ENCODE measurements around the gene L3MBTL1.

DNA sequence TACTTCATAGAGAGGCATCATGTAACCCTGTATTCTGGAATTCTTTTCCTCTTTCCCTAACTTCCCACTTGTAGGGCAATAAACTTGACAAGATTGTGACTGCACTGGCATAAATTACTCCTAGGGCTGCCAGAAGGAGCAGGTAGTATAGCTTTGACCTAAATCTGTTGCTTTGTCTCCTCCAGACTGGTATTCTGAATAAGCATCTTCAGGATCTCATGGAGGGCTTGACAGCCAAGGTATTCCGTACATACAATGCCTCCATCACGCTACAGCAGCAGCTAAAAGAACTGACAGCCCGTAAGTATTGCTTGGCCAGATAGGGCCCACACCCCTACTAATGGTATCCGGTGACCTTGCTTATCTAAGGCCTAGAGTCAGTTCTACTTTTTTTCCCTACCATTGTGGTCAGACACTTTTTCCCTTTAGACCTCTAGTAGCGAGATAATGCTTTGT lies 21.2 kb upstream of the PLCG1 start:
- RRBS, 2 experiments, result no CpG with 5 or more reads among the region's 5 CpGs

GRCh38 chr20:41123156-41123787 lies 14.1 kb upstream of the PLCG1 start:
- RRBS, 2 experiments, result no CpG with 5 or more reads among the region's 7 CpGs

DNA sequence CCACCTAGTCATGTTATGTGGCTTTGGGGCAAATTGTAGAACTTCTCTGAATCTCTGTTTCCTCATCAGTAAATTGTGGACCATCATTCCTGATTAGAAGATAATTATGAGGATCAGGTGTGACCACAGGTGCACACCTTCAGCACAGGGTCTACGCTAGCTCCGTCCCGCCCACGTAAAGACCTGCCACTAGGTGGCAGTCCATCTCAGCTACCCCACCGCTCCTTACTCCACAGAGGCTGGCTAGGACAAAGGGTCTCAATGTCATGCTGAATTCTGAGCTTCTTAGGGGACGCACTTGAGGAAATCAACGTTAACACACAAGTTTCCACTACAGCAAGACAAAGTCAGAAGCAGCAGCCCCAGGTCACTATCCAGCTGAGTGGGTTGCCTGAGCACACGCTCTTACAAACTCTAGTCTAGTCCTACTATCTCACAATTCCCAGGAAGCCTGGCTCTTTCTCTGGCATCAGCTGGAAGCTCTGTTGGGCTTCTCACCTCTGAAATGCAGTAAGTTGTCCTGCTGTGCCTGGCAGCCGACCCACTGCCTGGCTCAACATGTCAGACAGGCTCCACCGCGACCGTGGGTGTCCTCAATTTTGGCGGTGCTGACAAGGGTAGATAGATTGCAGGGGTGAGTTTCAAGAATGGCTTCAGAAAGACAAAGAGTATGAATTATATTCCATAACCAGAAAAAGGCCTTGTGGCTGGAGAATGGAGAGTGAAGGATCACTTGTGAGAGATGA lies 2.0 kb upstream of the PLCG1 start:
- RRBS, 2 experiments, result no CpG with 5 or more reads among the region's 13 CpGs

- RRBS, 2 experiments, result 95 to 100% methylated on average over 1 of the region's 11 CpGs
Measured at GRCh38 chr20:41159460-41160123, 22.2 kb downstream of the PLCG1 start.

GRCh38 chr20:41334754-41335353 lies 5.8 kb upstream of the LPIN3 start:
- RRBS, 2 experiments, result 92 to 93% methylated on average over 5 of the region's 13 CpGs

- RRBS, 2 experiments, result no CpG with 5 or more reads among the region's 6 CpGs
Measured at GRCh38 chr20:41341190-41341527, 538 bp downstream of the LPIN3 start.

DNA sequence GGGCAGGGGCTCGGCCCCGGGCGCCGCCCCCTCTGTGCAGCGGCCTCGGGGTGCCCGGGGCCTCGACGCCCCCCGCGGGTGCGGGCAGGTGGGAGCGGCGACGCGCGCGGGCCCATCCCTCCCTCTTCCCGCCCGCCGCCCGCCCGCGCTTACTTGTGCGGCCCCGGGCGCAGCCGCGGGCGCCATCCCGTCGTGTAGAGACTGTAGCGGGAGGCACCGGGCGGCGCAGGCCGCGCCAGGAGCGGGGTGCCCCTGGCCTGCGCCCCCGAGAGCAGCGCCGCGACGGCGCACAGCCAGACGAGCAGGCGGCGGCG lies 346 bp downstream of the EMILIN3 start:
- RRBS, 2 experiments, result 1 to 2% methylated on average over 16 to 27 of the region's 50 CpGs

- RRBS, 2 experiments, result no CpG with 5 or more reads among the region's 3 CpGs
Measured at GRCh38 chr20:41428176-41428791, 61.7 kb upstream of the EMILIN3 start.

DNA sequence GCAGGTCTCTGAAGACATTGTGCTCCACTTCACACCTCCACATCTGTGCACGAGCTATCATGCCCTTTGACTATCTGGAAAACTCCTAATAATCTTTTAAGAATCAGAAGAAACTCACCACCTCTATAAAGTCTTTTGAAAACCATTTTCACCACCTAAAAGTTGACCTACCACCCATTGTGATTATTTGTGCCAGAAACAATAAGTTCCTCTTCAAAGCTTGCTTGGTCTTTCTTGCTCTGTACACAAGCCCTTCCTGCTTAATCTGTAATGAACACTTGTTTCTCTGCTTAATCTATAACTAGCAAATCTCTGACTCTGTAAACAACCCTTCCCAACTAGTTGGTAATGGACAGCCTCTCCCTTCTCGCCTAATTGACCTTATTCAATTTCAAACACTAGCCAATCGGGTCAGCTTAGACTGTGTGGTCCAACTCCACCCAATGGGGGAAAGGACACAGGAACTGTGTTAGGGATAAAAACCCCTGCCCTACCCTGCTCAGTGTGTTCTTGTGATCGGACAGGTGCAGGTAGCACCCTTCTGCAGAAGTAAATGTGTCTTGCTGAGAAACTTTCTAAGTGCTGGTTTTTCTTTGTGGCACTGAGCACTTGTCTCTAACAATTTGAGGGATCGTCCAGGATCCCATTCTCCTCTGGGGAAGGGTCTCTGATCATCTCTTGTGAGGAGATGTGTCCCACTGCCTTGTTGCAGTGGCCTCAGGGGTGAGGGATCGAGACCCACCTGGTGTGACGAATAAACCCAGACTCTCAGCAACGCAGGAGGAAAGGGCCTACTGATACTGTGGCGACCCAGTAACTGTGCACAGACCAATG lies 23.6 kb downstream of the CHD6 start:
- RRBS, 2 experiments, result no CpG with 5 or more reads among the region's 9 CpGs

GRCh38 chr20:41715431-41716013 lies 97.3 kb upstream of the CHD6 start:
- RRBS, 2 experiments, result no CpG with 5 or more reads among the region's 2 CpGs

- RRBS, 2 experiments, result no CpG with 5 or more reads among the region's 9 CpGs
Measured at GRCh38 chr20:43459981-43460396, 2.3 kb downstream of the SRSF6 start.

GRCh38 chr20:43507543-43508089 lies at the start of gene L3MBTL1:
Gene L3MBTL1 (plus strand): TSS chr20:43507697.
- RRBS, 2 experiments, result under 1 to 1% methylated on average over 22 to 30 of the region's 64 CpGs

DNA sequence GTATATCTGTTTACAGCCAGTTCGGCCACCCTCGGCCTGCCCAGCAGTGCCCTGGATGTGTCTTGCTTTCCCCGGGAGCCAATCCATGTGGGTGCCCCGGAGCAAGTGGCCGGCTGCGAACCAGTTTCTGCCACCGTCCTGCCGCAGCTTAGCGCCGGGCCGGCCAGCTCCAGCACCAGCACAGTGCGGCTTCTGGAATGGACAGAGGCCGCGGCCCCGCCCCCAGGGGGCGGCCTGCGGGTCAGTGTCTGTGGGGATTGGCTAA lies 6.3 kb downstream of the L3MBTL1 start:
- RRBS, 2 experiments, result 2 to 4% methylated on average over 6 to 7 of the region's 17 CpGs

DNA sequence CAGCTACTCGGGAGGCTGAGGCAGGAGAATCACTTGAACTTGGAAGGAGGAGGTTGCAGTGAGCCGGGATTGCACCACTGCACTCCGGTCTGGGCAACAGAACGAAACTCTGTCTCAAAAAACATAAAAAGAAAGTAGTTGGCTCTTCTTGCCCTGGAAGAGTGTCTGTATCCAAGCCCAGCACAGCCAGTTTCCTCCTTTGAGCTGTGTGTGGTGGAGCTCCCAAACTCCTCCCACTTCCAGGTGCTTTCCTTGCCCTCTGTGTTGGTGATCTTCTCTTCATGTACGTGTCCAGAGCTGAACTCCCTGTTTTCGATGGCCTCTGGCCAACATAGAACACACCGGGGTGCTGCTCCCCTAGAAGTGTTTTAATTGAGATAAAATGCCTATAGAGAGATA lies 16.7 kb upstream of the SGK2 start:
- RRBS, 2 experiments, result no CpG with 5 or more reads among the region's 7 CpGs

GRCh38 chr20:43559373-43559955 lies 637 bp downstream of the SGK2 start:
- RRBS, 2 experiments, result no CpG with 5 or more reads among the region's 5 CpGs

- RRBS, 2 experiments, result no CpG with 5 or more reads among the region's 10 CpGs
Measured at GRCh38 chr20:43590007-43590375, 746 bp upstream of the IFT52 start.

DNA sequence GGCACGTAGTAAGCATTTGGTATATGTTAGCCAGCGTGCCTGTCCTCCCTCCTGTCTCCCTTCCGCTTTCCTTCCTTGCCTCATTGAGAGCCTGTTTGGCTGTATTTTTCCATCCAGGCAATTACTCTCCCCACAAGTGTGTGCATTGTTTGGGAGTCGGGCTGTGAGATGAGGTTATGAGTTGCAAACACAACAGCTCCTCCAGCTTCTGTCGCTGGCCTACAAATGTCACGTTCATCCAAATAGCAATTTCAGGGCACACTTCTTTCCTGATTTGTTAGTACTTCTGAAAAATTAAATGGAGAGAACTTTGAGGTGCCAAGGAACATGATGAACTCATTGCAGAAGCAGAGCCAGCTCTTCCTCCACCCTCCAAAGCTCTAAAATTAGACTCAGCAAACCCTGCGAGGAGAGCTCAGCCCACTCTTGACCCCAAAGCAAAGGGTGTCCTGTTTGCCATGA lies 50.7 kb upstream of the TOX2 start:
- RRBS, 2 experiments, result no CpG with 5 or more reads among the region's 7 CpGs

DNA sequence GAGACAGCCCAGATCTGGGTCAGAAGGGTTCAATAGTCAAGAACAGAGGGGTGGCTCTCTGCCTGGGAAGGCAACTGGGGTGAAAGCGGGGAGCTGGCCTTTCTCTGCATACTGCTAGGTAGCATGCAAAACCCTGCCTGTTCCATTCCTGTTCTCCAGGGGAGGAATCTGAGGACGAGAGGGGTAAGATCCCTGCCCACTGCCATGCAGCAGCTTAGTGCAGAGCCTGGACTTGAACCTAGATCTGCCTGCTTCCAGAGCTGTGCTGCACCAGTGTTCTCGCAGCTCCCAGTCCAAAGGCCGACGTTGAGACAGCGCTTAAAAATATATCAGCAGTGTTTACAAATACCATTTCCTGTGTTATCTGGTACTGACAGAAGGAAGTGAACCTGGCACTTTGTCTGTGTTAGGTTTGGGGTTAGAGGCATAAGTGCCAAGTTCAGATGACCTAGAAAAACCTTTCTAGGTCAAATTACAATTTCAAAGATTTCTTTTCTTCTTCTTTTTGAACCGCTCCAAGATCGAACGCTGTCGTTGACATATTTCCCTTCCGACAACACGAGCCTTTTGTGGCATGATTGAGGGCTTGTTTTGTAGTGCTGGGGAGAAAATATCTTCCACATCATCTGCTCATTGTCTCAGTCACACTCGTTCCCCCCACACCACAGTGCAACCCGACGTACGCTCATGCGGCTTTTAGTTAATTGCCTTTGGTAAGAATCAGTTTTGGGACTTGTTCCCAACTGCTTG lies 44.6 kb downstream of the TOX2 start:
- RRBS, 2 experiments, result no CpG with 5 or more reads among the region's 17 CpGs

DNA sequence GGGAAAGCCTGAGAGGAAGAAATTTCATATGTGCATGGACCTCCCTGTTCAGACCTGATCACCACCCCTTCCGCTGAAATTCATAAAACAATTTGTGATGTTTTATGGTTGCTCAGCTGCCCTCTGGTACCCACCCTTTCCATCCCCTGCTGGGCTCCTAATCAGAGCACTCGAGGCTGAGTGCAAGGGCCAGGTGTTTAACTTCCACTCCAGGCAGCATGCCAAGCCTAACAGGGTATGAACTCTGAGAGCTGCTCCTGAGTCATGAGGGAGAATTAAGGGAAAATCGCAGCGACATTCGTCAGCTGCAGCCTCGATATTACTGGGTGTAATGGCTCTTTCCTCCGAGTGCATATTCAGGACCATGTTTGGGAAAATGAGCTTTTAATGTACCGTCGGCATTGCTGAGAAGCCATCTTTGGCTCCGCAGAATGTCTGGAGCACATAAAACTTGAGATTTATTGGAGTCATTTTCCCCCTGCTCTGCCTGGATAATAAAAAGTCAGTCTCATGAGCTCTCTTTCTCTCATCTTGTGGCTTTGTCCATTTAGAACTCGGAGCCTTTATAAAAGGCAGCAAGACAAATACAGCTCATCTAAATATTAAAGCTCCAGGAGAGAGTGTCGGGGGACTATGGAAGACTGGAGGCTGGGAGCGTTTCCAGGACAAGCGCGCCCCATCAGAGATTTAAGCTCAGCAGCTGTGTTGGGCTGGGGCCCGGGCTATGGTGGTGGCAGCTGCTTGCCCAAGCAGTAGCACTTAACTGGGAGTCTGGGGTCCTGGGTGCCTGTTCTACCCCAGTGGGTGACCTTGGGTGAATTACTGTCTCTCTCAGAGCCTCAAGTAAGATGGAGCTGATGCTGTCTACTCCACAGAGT lies 103.7 kb downstream of the TOX2 start:
- RRBS, 2 experiments, result no CpG with 5 or more reads among the region's 16 CpGs

- RRBS, 2 experiments, result no CpG with 5 or more reads among the region's 4 CpGs
Measured at GRCh38 chr20:44178636-44179183, 8.3 kb downstream of the JPH2 start.